SJSA1 (cell line): ENCODE measurements around a stretch of chr17.

DNA sequence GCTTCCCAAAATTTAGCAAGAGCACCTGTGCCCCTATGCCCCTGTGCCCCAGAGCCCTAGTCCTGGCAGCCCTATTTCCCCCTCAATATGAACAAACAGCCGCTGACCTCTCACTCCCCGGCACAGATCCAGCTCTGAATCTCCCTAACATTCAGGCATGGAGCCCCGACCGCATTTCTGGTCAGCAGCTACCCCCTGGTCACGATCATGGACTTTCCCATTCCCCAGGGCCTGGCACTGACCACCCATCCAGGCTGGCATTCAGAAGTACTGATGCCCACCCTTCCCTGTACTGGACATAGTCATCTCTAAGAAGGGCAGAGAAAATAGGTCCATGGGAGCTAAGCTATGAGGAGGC is 110.8 kb upstream of the SMURF2 start:
- RAMPAGE, long total RNA, result no peak

GRCh38 chr17:64774669-64775245 is 112.7 kb upstream of the SMURF2 start:
- RAMPAGE, long total RNA, result no peak

DNA sequence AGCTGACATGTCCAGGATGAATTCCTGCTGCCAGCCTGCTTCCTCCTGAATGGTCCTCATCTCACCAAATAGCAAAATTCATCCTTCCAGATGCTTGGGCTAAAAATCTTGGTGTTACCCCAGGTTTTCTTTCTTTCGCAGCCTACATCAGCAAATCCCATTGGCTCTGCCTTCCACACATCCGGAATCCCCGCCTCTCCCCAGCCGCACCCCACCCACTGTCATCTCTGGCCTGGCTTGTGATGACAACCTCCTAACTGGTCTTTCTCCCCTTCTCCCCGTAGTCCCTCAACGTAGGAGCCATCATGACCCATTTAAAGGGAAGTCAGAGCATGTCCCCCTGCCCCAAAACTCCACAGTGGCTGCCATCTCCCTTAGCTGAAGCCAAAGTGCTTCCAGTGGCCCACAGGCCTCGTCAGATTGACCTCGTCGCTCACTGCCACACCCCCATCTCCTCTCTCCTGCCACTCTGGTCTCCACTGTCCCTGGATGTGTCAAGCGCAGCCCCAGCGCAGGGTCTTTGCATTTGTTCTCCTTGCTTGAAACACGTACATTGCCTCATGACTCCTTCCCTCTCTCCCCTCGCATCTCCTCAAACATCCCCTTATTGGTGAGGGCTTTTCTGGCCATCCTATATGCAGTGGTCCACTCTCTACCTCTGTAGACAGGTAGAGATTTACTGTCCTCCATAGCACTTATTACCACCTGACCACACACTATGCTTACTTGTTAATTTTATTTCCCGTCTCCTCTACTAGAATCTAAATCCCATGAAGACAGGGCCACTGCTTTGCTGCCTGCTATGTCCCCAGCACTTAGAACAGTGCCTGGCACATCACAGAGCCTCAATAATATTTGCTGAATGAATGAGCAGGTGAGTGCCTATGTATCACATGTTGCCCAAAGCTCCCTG is 116.9 kb downstream of the LRRC37A3 start:
- RAMPAGE, long total RNA, result no peak

DNA sequence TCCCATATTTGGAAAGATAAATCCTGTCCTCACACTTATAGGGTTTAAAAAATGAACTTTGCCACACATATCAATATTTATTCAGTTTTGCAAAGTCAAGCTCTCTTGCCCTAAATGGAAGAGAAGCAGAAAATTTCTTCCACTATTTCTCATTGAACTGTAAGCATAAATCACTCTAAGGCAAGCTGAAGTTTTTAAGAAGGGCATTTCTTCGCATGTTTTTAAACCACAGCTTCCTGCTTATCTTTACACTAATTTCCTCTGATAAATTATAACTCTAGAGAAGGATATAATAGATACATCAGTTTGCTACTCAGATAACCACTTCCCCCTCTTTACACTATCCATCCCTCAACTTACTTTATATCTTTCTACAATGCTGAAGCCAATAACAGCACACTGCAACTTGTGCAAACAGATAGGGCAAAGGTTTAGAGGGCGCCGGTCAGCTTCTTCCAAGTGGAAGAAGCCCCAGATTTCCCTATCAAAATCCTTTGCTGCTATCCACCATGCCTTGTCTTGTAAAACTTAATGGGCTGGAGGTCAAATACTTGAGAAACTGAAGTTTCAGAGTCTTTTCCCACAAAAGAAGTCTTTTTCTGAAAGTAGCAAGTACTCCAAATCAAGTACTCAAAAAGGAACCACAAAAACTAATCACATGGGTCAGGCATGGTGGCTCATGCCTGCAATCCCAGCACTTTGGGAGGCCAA is 49.8 kb upstream of the LRRC37A3 start:
- RAMPAGE, long total RNA, result no peak

DNA sequence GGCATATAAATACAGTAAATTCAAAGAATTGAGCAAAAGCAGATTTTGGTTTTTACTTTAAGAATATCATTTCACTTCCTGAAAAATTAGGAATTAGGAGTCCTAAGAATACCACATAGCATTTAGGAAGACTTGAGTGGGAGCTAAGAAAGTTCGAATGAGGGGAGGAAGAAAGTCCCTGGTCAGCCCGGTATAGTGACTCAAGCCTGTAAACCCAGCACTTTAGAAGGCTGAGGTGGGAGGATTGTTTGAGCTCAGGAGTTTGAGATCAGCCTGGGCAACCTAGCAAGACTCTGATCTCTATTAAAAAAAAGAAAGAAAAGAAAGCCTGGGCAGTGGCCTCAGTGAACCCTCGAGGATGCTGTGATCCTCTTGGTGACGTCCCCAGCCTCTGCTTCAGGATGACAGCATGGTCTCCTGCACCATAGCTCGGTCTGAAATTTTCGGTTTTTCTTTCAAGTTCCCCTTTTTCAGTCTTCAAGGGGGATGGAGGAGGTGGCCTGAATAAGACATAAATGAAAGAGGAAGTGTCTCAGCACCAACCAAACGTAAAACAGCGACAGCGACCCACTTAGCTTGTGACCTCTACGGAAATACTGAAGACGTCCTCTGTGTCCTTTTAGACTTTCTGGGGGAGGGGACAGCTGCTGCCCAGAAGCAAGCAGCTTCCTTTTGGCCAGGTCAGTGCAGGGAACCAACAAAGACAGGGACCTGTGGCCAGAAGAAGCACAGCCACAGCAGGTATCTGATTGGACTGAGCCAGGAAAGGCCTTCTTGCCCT is 66.5 kb upstream of the LRRC37A3 start:
- RAMPAGE, long total RNA, result no peak

DNA sequence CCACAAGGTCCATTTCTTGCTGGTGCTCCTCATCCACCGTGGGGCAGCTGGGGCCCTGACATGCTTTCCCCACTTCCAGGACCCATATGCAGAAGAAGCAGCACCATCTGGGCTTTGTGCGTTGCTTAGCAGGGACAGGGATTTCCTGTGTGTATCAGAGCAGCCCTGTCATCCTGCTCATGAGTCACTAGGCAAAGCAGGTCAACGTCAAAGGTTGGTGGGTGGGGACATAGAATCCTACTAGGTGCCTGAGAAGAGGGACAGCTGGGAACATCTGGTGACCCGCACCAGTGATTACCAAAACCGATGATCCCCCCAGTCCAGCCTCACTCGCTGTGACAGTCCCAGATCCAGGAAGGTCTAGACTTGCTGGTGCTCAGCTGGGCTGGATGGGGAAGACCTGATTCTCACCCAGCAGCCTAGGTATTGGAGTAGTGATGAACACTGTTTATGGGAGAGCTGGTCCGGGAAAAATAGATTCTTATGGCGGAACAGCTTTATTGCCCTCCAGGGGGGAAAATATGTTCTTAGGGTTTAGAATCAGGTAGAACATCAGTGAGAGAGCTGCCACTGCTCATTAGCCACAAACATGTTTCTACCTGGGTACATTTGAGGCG is 27.1 kb downstream of the RGS9 start:
- RAMPAGE, long total RNA, result no peak

GRCh38 chr17:65697629-65698003 is 136.2 kb upstream of the AXIN2 start:
- RAMPAGE, long total RNA, result no peak

- RAMPAGE, long total RNA, result no peak
Observed at GRCh38 chr17:66187162-66188031, 4.5 kb downstream of the CEP112 start.

- RAMPAGE, long total RNA, result no peak
Observed at GRCh38 chr17:66296272-66296642, 6.2 kb upstream of the PRKCA start.

- RAMPAGE, long total RNA, result no peak
Observed at GRCh38 chr17:66329205-66329669, 26.8 kb downstream of the PRKCA start.

- RAMPAGE, long total RNA, result no peak
Observed at GRCh38 chr17:66374053-66374837, 71.8 kb downstream of the PRKCA start.

DNA sequence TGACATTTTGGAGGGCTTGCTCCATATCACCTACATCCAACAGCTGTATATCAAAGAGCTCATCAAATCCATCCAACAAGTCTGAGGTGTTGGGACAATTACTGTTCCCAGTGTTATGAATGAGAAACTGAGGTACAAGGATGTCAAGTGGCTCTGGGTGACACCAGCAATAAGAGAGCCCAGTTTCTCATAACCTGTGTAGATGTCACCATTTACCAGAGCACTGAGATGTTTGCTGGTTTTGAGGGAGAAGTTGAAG is 100.0 kb downstream of the PRKCA start:
- RAMPAGE, long total RNA, result no peak

DNA sequence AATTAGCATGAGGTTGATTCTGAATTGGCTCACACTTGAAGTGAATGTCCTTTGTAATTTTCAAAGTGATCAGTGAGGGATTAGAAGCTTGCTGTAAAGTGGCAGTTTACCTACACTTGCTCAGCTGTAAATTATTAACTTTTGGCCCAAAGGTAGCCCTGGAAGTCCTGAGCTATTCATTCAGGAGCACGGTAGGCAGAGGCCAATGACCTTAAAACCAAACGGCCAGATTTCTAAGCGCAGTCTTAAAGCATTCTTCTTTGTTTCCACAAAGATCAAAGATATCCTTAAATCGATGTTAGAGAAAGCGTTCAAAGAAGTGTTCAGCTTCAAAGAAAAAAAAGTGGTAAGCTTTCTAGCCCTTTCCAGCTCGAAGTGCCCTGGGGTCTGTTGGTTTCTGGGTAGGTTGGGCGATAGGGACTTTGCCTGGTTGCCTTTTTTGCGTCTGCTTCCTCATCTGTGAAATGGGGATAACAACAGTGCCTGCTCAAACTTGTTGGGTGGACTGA is 113.0 kb downstream of the PRKCA start:
- RAMPAGE, long total RNA, result no peak

DNA sequence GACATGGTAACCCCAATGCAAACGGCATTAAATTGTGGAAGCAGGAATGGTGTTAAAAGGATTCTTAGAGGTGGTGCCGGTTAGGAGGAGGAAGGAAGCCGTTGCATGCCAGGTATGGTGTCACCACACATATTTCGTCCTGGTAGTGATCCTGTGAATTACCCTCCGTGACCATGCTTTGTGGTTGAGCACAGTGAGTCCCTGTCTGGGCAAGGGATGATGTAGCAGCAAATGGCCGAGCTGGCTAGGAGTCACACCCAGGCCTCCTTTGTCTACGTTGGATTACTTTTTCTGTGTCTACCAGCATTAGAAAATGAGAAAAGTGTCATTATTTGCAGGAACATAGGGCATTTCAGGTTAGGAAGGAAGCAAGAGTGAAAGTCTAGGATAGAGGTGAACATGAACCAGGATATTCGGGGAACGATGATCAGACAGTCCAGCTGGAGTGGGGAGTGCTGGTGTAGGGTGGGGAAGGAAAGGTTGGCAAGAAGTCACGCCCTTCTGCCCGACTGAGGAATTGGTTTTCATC is 123.4 kb downstream of the PRKCA start:
- RAMPAGE, long total RNA, result no peak

GRCh38 chr17:66523384-66524252 is 221.2 kb downstream of the PRKCA start:
- RAMPAGE, long total RNA, result no peak

- RAMPAGE, long total RNA, result no peak
Observed at GRCh38 chr17:67074268-67075412, 30.3 kb downstream of the CACNG1 start.

DNA sequence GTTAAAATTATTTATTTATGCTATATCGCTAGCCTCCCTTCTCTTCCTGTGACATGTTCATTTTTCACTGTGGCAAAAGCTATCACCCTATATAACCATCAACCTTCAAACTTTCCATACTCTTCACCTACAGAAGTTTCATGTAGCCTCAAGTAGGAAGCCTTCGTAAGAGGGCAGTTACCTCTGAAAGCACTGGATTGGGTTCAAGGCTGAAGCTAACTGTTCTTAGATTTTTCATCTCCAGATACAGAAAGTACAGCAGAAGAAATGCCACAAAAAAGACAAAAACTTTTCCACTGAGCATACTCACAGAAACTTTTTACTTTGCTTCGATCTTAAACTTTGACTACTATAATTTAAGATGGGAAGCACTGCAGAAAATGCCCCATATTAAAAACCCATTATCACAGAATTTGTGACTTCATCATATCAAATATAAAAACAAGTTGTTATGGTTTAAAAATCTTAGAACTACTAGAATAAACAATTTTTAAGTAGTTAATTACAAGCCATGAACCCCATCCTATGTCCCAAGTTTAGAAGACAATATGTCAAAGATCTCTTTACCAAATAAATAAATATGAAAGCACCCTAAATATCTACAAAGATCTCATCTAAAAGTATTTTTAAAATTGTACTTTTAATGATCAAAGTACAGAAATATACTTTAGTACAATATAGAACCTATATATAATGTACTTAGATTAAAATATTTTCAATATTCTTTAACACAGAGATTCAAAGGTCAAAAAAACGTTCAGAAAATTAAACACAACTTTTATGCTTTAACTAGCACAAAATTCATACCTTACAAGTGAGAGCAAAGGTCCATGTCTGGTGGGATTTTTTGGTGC is 56.0 kb downstream of the HELZ start:
- RAMPAGE, long total RNA, result no peak

DNA sequence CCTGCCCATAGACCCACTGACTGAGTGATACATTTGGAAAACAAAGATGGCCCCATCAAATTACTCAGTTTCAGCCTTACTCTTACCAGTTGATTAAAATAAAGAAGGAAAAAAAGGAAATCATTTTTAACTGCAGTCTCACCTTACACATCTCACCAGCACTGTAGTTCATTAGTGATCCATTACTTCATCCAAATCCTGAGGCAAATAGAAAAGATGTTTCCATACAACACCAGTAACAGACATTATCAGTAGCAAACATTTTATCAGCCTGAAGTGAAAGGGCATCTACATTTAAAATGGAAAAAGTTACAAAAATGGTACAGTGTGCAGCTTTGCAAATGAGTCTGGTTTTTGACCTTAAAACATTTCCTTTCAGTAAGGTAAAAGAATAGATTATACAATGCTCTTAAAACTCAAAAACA is 1.3 kb downstream of the HELZ start:
- RAMPAGE, long total RNA, result no peak

GRCh38 chr17:67244126-67245036 is 615 bp downstream of the HELZ start:
- RAMPAGE, long total RNA, result no peak

GRCh38 chr17:67293771-67294180 is 48.8 kb upstream of the HELZ start:
- RAMPAGE, long total RNA, result no peak